ENCODE results near the genes DENND2B, WEE1, SBF2 and ADM.

GRCh38 chr11:8807305-8808224, 2.9 kb downstream of the DENND2B start:
- RRBS = no CpG with 5 or more reads among the region's 13 CpGs

DNA sequence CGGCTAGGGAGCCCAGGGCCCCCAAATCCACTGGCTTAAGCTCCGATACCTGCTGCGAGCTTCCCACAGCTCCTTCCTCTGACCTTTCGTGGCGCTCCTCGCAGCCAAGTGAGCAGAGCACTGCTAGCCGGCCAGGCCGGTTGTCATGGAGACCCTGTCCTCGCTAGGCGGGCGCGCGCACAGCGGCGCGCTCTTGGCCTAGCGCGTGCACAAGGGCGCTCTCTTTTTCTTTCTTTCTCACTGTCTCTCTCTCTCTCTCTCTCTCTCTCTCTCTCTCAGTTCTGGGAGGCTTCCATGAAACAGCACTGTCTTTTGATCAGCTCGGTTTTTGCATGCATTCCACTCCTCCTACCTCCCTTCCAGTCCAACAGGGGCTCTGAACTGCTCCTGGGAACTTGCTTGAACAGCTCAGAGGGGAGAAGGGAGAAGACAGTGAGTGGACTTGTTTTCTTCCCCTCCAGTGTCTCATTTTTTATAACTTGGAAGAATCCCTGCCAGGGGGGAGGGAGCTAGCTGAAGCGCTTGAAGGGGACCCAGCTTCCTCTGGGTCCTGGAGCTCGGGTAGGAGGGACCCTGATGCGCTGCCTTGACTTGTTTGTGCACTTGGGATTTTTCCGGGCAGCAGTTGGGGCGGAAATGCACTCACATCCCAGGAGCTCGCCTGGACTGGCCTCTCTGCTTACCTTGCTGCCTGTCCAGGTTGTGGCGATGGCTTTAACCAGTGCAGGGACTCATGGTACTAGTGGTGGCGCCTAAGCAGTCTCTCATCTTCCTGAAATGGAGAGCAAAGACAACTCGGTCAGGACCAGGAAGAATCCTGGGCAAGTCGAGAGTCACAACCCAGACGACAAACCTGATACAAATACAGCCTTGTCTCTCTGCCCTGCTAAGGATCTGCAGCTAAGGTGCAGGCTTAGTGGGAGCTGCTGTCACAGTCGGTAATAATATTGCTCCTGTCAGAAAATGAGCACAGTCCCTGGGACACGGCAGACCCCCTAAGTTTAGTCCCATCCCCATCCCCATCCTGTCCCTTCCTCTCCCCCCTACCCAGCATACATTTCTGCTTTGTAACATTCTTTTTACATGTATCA, at the start of gene DENND2B:
TSS of gene DENND2B (minus strand) at position 111 of the 1,091 bp plus-strand sequence.
- RRBS = 0% methylated on average over 1 of the region's 33 CpGs

DNA sequence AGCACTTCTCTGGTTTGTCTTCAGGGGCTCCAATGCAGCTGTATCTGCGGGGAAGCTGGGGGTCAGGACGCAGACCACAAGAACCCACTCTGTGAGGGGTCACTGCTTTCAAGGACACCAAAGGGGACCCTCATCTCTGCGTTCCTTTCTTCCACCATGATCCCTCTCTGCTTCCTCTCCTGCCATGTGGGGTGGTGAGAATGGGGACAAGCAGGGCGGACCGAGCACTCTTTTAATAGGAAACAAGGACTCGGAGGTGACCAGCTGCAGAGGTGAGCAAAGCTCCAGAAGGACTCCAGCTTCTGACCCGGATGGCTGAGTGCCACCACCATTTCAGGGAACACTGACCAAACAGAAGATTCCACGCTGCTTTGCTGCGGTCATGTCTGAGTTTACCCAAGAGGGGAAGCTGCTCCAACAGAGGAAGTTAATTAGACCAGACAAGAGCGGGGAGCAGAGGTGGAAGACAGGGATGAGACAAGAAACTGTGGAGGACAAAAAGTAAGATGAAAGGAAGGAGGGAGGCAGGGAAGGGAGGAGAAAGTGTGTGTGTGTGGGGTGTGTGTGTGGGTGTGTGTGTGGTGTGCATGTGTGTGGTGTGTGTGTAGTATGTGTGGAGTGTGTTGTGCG, 18.0 kb upstream of the DENND2B start:
- RRBS = no CpG with 5 or more reads among the region's 11 CpGs

DNA sequence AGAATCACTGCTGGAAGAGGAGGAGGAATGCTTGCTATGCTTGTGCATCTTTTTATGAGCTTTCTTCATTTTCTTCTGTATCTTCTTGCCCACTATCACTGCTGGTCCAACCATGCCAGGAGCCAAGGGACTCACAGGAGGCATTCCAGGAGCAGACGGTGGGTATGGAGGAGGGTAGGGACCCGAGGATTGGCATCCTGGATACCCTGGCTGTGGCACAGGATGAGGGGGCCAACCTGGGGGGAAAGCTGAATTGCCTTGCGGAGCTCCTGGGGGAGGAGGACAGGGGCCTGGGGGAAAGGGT, 3.2 kb downstream of the TMEM41B start:
- RRBS = no CpG with 5 or more reads among the region's 3 CpGs

- RRBS = 2% methylated on average over 12 of the region's 69 CpGs
Observed at GRCh38 chr11:9364038-9365131, 20.1 kb upstream of the IPO7 start.

DNA sequence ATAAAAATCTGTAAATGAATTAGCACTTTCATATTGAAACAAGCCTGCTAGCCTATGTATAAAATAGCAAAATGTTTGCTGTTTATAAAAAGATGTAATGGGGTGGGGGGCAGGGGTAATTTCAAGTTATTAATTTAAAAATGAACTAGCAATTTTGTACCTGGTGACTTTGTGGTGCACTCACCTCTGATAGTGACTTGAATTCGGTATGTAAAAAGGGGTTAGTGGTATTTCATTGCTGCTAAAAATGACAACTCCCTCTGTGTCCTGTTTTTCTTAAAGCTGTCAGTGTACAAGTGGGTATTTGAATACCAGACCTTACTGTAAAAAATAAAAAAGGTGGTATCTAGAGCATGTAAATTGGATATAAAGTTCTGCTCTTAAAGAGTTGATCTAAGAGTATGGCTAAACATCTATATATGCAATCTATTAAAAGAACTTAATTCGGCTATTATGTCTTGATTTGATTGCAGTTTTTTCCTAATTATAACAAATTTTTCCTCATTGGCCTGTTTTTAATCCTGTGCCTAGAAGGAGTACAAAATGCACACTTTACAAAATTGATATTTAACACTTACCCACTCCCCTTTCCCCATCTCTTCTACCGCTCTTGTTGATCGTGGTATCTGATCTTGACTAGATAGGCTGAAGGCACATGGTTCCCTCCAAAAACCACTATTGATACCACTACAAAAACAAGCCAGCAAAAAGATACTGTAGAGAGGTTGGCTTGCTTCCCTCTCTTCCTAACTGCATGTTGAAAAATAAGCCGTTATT, 14.8 kb upstream of the ZNF143 start:
- RRBS = no CpG with 5 or more reads among the region's 5 CpGs

DNA sequence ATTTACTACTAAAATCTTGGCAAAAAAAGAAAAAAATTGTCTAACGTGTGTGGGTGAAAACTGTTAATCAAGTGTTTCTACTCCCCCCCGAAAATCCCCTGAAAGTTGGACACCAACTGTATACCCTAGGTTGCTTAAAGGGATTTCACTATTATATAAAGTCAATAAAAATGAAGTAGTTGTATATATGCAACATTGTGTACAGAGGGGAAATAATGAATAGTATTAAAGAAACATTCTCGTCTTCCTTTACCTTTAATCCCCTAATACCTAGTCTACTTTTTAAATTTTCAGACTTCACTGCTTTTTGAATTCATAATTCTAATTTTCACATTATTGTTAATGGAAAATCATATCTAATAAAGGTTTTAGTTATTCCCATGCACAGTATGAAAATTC, 14.0 kb upstream of the ZNF143 start:
- RRBS = no CpG with 5 or more reads among the region's 3 CpGs

- RRBS = no CpG with 5 or more reads among the region's 11 CpGs
Observed at GRCh38 chr11:9529954-9530701, 43.3 kb upstream of the WEE1 start.

GRCh38 chr11:9535449-9535838, 38.0 kb upstream of the WEE1 start:
- RRBS = no CpG with 5 or more reads among the region's 5 CpGs

DNA sequence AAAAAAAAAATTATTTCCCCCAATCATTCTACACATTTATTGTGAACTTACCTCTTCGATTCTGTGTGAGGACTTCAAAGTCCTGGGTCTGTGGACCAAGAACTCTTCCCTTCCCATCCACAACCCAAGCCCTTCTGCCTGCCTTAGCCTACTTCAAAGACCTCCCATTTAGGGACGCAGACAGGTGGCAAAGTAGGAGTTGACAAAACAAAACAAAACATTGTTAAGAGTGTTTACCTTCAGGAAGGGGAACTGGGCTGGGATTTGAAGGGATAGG, 3.7 kb upstream of the WEE1 start:
- RRBS = no CpG with 5 or more reads among the region's 2 CpGs

GRCh38 chr11:9572837-9573600, 451 bp upstream of the WEE1 start:
- RRBS = under 1% methylated on average over 29 of the region's 67 CpGs

DNA sequence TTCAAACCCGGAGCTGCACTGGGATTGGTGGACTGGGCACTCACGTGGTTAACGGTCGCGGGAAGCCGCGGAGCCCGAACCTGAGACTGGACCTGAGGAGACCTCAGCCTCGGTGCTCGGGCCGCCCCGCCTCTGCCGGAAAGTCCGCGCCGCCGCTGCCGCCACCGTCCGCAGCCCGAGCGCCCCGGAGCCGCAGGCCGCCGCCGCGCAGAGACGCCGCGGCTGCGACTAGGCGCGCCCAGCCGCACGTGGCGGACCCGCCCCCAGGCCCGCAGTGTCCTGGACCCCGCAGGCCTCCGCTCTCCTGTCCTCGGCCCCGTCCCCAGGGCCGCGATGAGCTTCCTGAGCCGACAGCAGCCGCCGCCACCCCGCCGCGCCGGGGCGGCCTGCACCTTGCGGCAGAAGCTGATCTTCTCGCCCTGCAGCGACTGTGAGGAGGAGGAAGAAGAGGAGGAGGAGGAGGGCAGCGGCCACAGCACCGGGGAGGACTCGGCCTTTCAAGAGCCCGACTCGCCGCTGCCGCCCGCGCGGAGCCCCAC, at the start of gene WEE1:
TSS of gene WEE1 (plus strand) at position 70 of the 539 bp plus-strand sequence.
- RRBS = under 1% methylated on average over 25 of the region's 66 CpGs

GRCh38 chr11:9576444-9576834, 3.0 kb downstream of the WEE1 start:
- RRBS = no CpG with 5 or more reads among the region's 5 CpGs

DNA sequence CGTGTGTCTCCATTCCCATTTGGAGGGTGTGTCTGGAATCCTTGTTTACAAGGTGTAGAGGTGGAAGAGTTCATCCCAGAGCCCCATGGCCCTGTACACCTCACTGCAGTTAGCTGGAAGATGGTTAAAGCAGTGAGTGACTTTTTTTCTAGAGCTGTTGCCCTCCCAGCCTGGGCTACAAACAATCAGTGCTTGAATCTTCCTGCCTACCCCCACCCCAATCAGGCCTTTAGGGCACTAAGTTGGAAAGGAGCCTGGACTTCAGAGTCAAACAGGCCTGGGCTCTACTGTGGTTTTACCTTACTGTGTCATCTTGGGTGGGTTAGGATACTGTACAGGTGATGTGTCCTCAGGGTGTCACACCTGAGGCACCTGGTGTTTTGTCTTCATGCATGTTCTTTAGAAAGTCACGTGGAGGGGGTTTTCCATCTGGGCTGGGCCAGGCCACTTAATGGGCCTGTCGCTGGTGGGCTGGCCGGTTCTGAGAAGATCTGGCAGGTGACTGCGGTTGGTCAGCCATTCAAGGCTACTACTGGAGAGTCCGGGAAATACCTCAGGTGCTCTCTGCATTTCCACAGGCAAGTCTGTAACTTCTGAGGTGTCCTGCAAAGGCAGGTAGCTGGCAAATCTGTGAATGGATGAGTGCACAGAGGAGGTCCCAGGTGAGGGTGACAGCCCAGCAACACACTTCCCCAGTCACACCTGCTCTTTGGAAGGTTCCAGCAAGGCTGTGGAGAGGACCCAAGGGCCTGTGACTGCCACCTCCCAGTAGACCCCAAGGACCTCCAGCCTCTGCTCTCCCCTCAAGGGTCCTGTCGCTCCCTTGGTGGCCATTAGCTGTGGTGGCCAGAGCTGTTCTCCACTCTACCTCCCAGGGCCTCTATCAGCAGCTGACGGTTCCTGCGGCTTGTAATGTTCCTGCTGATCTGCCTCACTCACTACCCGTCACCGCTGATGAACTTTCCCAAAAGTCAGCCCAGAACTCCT, 92.7 kb downstream of the SWAP70 start:
- RRBS = 90% methylated on average over 3 of the region's 11 CpGs

DNA sequence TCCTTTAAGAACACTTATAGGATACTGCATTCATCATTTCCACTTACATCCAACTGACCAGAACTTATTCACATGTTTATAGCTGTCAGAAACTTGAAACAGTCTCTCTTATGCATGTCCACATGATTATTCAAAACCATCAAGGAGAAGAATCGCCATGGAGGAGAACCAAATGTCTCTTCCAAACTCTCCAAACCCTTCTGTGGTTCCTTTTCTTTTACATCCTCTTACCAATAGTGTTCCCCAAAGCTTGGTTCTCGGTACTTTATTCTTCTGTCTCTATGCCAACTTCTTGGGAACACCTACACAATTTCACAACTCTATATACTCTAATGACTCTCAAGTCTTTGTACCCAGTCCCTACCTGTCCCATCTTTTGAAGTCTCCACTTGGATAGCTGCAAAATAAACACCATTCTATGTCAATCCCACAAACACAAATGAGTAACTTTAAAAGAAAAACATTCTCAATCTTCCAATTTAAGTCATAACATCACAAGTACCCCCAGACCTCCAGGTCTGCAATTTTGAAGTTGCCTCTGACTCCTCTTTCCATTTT, 12.6 kb downstream of the SBF2 start:
- RRBS = no CpG with 5 or more reads among the region's 2 CpGs

DNA sequence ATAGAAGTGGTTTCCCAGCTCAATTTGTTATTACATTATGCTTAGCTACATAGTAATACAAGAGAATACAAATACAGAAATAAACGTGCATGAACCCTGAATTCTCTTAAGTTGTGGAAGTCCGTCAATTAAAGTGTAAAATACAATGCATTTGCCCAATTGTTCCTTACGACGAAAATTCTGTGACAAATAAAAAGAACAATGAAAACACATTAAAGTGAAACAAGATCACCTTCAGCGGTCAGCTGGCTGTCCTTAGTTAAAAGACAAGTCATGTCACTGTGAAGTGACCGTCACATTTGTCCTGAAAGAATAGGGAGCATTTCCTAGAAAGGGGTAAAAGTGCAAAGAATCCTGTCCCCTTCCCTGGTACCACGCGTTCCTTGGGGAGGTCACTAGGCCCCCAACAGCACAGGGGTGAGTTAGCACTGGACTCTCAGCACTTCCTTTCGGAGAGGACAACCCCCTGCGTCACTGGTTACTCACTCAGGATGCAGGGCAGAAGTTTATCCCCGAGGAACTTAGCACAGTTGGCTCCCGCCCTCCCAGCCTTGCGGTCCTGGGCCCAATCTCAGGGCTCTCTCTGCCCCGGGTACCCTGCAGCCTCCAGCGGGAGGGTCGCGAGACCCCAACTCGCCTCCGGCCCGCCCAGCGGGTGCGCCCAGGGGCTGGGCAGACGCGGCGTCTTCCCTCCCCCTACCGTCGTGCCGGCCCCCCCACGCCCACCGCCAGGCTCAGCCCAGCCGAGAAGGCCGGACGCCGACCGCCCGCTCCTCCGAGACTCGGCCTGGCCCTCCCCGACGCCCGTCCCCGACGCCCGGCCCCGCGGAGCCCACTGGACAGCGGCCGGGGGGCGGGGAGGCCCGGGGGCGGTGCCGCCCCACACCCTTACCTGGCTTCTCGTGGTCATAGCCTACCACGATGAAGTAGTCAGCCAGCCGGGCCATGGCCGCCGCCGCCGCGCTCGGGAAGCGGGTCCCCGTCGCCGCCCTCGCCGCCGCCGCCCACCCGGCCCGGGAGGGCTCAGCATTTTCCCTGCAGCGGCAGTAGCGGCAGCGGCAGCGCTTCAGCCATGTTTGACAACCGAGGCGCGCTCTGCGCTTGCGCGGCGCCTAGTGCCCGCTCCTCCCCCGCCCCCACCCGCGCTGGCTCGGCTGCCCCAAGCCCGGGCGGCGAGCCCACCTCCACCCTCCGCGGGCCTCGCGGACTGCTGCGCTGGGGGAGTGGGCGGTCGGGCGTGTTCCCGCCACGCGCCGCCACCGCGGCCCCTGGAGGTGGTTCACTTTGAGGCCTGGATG, at the start of gene SBF2:
TSS of gene SBF2 (minus strand) at position 1,097 of the 1,298 bp plus-strand sequence.
- RRBS = 2% methylated on average over 51 of the region's 104 CpGs

DNA sequence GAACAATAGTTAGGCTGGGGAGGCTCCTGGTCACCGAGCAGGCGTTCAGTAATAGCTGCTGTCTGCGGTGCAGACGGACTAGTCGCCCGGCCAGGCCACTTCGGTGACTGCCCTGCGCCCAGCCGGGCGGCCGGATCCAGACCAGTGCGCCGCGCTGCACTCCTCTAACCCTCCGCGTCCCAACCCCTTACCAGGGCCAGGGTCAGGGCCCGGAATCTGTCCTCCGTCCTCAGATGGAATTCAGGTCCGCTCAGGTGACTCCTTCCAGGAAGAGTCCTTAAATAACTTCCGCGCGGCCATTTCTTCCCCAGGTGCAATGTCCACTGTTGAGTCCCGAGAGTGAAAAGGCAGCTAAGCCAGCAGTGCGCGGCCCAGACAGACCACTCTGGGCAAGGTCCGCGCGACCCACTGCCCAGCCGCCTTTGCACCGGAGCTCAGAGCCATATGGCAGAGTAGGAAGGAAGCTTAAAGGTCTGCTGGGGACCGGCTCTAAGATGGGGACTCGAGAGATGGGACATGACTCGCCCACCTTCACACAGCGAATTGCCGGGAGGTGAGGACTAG, 1.7 kb upstream of the ADM start:
- RRBS = 1% methylated on average over 10 of the region's 35 CpGs

- RRBS = 2% methylated on average over 10 of the region's 47 CpGs
Observed at GRCh38 chr11:10304390-10305235, at the start of gene ADM. ADM (plus strand) TSS chr11:10305073.

DNA sequence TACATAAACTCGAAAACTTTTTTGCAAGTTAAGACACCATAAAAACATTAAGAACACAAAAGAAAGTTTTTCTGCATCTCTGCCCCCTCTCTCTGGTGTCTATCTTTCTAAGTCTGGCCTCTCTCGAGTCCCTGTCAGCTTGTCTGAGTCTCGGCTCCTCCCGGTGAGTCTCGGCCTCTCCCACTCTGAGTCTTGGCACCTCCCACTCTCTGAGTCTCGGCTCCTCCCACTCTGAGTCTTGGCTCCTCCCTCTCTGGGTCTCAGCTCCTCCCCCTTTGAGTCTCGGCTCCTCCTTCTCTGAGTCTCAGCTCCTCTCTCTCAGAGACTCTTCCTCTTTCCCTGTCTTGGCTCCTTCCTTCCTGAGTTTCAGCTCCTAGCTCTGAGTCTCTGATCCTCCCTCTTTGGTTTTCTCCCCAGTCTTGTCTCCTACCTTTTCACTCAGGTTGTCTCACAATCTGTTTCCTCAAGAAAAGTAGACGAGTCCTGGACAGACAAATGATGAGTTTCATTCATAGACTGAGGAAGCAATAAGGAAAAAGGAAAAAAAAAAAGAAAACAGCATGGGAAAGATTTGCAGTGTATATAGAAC, 72.5 kb upstream of the AMPD3 start:
- RRBS = no CpG with 5 or more reads among the region's 8 CpGs

DNA sequence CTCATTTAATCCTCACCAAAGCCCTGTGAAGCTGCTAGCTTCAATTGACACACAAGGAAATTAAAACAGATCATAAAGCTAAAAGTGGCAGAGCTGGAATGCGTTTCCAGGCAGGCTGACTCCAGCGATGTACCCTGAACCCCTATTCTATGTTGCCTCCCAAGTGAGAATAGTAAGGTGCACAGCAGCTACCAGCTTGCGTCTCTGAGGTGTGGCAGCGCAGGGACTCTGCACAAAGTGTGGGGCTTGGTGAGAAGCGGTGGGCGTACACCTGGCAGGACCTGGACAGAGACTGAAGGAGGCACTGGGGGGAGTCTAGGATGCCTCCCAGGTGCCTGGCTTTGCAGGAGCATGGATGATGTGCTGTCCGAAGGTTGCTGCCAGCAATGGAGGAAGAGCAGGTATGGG, 42.9 kb downstream of the AMPD3 start:
- RRBS = no CpG with 5 or more reads among the region's 7 CpGs

Data from BE2C (cell line).